Subcutaneous preadipocyte (primary cell): ENCODE measurements around a stretch of chr13.

GRCh38 chr13:41366870-41367877 lies 56.1 kb downstream of the NAA16 start:
- CAGE, long polyA plus RNA, result no peak

DNA sequence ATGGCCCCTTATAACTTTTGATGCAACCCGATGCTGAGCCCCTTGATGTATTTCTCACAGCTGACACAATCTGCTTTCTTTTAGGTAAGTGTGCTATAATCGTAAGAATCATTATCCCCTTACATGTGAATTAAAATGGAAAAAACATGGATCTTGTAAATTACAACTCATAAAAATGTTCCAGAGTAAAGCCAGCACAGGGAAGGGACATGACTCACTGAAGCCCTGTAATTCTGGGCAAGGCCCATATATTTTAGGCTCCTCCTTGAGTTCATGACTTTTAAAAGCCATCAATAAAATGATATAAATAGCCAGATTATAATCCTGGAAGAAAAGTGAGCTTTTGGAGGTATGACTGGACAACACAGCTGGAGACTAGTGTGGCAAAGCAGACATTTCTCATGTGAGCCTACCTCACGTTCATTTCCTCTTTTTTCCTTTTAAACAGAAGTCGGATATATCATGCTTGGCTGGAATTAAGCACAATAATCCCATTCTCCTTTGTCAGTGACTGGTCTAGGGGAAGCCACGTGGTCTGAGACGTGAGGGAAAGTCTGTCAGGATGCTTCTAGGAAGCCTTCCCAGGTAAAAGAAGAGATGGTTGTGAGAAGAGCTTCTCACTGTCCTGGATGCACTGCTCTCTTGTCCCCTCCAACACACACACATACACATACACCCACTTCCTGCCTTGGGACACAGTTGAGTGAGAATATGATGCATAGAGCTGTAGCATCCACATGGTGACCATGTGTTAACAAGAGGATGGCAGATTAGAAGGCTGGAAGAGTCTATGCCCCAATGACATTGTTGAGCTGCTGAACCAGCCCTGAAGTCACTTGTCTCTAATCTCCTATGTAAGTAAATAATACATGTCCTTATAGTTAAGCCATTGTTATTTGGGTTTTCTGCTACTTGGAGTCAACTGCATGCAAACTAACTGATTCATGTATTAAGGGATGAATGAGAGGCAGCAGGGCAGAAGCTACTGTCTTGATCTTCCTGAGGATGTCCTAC lies 165.5 kb downstream of the RGCC start:
- CAGE, long polyA plus RNA, result no peak

DNA sequence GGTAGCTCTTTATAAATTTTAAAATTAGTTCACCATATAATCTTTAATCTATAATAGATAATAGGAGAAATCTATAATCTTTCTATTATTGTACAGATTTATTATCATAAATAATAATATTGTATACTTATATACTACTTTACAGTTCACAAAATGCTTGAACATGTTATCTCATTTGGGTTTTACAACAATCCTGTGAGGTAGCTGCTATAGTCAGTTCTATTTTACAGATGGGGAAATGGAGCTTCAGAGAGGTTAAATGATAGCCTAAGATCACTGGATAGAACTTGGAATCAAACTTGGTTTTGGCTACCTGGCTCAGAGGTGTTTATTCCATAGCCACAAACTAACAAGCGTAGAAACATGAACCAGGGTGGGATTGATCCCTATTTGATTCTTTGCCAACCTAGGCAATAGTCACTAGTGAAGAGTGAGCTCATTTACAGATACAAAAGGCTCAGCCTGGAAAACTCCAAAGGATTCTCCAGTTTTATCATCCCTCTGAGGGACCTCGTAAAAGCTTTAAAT lies 192.8 kb downstream of the RGCC start:
- CAGE, long polyA plus RNA, result no peak

- CAGE, long polyA plus RNA, result no peak
Measured at GRCh38 chr13:41694752-41695380, 237.5 kb downstream of the RGCC start.

DNA sequence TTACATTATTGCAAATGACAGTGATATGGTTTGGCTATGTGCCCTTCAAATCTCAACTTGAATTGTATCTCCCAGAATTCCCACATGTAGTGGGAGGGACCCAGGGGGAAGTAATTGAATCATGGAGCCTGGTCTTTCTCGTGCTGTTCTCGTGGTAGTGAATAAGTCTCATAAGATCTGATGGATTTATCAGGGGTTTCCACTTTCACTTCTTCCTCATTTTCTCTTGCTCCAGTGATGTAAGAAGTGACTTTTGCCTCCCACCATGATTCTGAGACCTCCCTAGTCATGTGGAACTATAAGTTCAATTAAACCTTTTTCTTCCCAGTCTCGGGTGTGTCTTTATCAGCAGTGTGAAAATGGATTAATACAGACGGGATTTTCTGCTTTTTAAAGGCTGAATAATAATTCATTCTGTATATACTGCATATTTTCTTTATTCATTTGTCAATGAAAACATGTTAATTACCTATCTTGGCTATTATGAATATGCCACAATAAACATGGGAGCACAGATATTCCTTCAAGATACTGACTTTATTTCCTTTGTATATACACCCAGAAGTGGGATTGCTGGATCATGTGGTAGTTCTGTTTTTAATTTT lies 109.4 kb downstream of the VWA8 start:
- CAGE, long polyA plus RNA, result no peak

DNA sequence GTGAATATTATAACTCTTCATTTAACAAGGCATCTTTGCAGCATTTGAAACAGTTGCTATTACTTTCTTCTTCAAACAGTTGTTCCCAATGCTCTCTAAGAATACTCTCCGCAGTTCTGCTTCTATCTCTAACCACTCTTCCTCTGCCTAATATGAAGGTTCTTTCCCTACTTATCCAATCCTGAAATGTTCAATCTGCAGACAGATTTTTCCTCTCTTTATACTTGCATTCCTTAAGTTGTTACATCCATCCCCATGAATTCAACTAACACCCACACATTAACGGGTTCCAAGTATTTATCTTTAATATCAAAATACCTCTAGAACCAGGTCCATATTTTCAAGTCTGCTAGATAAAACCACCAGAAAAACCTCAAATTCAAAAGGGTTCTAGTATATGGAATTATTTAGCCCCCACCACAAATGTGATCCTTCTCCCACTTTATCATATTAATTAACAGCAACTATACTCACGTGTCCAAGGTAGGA lies 84.1 kb downstream of the VWA8 start:
- CAGE, long polyA plus RNA, result no peak

DNA sequence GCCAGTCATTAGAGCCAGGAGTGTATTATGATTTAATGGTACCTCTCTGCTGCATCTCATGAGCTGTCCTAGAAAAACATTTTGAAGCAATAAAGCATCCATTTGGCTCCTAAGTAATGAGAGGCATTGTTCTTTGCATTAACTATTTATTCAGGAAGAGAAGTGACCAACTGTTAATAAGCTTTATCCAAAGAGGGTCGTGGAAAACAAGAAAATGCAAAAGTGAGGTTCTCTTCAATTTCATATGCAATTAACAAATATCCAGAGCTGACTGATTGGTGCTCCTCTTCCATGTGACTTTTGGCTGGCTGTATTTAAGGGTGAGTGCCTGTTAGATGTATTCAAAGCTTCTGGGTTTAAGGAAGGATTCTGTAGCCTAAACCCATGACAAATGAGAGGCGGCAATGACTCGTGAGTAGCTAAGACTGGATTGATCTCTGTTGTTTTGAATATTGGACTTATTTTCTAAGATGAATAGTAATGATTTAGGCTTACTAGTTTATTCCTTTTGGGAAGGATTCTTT lies 105.2 kb downstream of the DGKH start:
- CAGE, long polyA plus RNA, result no peak

GRCh38 chr13:42575749-42576507 lies 2.0 kb downstream of the TNFSF11 start:
- CAGE, long polyA plus RNA, result no peak

GRCh38 chr13:42963227-42964006 lies 28.6 kb downstream of the EPSTI1 start:
- CAGE, long polyA plus RNA, result no peak

DNA sequence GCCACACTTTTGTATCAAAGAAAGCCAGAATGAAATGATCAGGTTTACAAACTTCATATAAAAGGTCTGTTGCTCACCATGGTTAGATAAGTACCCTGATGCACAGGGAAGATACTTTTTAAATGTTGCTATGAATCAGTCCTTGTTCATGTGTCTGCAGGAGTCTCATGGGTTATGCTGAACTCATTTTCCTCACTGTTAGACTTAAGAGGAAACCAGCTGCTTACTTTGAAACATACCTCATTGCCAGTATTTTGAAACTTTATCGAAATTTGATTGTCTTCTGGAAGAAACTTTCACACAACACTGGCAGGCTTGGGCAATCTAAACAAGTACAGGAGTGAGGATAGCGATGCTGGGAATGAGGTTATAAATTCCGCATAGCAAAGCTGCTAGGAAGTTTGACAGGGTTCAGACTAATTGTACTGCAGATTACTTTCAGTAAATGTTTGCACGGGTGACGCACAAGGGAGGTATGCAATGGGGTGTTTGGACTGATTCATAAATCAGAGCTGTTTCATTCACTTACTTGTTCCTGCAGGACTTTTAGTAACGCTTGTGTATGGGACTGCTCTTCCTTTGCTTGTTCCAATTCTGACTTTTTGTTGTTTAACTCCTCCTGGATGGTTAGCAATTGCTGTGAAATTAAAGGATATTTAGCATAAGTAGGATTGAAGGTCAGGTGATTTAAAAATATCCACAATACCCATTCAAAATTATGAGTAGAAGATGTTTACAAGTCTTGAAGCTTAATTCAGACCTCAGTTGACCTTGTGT lies 245.7 kb downstream of the DNAJC15 start:
- CAGE, long polyA plus RNA, result no peak

- CAGE, long polyA plus RNA, result no peak
Measured at GRCh38 chr13:43785564-43786409, 985 bp downstream of the ENOX1 start.

GRCh38 chr13:44112552-44113157 lies 48.4 kb downstream of the SMIM2 start:
- CAGE, long polyA plus RNA, result no peak

- CAGE, long polyA plus RNA, result no peak
Measured at GRCh38 chr13:44116673-44117347, 44.2 kb downstream of the SMIM2 start.

- CAGE, long polyA plus RNA, result no peak
Measured at GRCh38 chr13:44117348-44117569, 43.8 kb downstream of the SMIM2 start.

GRCh38 chr13:44157973-44158837 lies 2.9 kb downstream of the SMIM2 start:
- CAGE, long polyA plus RNA, result no peak

GRCh38 chr13:44263935-44264853 lies 103.1 kb upstream of the SMIM2 start:
- CAGE, long polyA plus RNA, result no peak

GRCh38 chr13:44292430-44293094 lies 81.1 kb upstream of the SERP2 start:
- CAGE, long polyA plus RNA, result no peak

- CAGE, long polyA plus RNA, result no peak
Measured at GRCh38 chr13:44301783-44302721, 71.6 kb upstream of the SERP2 start.

GRCh38 chr13:44351552-44351899 lies 22.1 kb upstream of the SERP2 start:
- CAGE, long polyA plus RNA, result no peak

DNA sequence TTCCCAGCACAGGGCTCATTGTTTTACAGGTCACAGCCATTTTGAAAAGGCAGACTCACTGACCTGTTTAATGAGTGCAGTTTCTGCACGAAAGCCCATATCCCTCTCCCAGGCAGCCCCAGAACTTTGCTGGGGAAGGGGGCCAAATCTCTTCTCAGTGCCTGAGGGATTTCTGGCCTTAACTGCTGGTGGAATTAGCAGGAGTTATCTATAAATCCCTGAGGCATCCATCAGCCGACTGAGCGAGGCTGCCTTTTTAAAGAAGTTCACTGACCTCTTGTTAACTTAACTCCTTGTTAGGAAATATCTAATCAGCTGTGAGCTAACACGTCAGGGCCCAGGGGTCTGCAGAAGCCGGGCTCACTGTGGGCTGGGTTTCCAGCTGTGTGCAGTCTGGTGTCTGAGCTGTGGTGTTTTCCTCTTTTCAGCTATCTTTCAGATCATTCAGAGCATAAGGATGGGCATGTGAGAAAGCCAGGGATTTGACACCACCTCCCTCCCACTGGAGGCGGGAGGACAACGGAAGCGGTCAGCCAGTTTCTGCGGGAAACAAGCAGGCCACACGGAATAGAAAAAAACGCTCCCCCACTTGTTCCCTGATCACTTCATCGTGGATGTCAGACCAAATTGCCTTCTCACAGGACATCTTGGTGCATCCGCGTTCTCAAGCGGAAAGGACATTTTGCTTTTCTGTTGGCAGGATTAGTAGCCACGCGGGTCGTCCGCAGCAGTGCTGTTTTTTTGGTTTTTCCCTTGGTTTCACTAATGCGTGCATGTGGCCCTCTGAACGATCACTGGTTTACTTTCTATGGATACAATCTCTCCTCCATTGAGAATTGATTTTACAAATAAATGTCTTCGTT lies 23.5 kb downstream of the SERP2 start:
- CAGE, long polyA plus RNA, result no peak